Ishikawa (cell line): ENCODE measurements around a stretch of chr6.

- RRBS = no CpG with 5 or more reads among the region's 2 CpGs
Observed at GRCh38 chr6:138406458-138406772, 2.4 kb downstream of the HEBP2 start.

- RRBS = no CpG with 5 or more reads among the region's 13 CpGs
Observed at GRCh38 chr6:138414747-138415644, 11.0 kb downstream of the HEBP2 start.

GRCh38 chr6:138497260-138497729 is 2.0 kb downstream of the NHSL1 start:
- RRBS = no CpG with 5 or more reads among the region's 3 CpGs

DNA sequence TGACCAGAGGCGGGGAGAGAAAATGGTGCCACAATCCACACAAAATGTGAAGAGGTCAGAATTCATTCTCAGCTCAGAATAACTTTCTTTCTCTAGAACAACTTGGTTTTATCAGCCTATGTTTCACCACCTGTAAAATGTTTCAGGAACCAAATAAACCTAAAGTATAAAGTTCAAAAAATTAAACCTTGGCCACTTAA is 5.4 kb upstream of the NHSL1 start:
- RRBS = no CpG with 5 or more reads among the region's 1 CpG

DNA sequence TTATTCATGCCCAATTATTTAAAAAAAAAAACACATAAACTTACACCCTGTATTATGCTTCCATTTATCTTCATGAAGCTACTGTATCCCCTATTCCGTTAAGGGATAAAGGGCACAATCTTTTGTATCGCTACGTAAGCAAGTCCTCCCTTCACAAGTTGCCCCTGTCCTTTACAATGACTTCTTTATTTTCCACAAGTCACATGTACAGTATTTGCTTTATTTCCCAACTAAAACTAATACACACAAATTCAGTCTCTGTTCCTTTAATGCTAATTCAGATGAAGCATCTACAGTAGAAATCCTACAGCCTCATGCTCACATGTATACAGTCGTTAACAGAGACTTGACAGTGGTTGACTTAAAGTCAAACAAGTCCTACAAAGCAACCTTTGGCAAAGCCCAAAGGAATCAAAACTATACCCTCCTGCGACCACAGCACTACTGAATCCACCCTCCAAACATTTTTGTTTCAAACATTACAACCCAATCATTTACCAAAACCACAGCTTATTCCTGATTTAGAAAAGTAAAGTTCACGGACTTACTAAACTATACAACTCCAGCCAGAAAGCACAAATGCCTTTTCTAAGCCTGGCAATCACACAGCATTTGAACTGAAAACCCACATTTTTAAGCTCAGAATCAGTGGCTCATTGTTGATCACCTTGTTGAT is 70.7 kb upstream of the NHSL1 start:
- RRBS = no CpG with 5 or more reads among the region's 6 CpGs

- RRBS = no CpG with 5 or more reads among the region's 5 CpGs
Observed at GRCh38 chr6:138814024-138814775, 18.3 kb downstream of the ECT2L start.

GRCh38 chr6:138843988-138844389 is 48.1 kb downstream of the ECT2L start:
- RRBS = no CpG with 5 or more reads among the region's 4 CpGs

- RRBS = no CpG with 5 or more reads among the region's 4 CpGs
Observed at GRCh38 chr6:138963145-138963729, 24.8 kb downstream of the REPS1 start.

DNA sequence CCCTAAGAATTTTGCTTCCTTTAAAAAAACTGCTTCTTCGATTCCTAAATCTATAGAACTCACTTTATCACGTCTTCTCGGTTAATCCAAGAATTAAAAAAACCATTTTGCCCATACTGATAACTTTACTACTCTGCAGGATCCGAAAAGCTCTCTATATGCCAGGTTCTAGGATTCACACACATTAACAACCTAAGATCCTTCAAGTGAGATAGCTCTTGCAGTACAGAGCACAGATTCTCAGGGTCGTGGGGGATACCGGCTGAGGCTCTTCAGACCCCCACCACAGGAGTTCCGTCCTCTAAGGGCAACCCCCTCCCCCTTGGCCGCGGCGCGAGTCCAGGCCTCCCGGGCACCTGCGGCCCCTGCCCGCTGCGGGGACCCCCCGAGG is 1.0 kb downstream of the REPS1 start:
- RRBS = 2% methylated on average over 10 of the region's 16 CpGs

GRCh38 chr6:139144054-139145236 is 9.6 kb downstream of the HECA start:
- RRBS = no CpG with 5 or more reads among the region's 5 CpGs

GRCh38 chr6:139179164-139180495 is 44.8 kb downstream of the HECA start:
- RRBS = no CpG with 5 or more reads among the region's 6 CpGs

DNA sequence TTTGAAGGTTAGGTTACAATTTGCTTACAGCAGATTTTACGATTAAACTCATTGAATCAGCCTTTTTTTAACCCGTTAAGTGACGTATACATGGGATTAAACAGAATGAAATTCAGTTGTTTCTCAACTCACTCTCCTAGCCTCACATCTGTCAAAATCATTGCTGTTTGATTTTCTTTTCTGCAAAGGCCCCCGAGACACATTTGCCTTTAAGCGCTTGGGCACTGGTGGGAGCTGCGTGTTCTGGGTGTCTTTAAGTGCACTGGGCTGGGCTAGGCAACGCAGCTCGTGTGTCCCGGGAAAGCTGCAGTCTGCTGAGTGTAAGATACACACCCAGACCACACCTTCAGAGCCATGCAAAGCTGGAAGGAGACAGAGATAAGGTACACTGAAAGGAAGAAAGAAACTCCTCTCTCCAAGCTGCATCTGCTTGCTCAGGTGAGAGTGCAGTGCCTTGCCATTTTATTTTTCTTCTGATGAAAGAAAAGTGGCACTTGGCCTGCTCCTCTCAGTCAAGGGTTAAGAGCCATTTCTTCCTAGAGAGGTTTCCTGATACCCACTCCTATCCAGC is 159.6 kb upstream of the CITED2 start:
- RRBS = no CpG with 5 or more reads among the region's 9 CpGs

GRCh38 chr6:139603652-139604178 is 229.3 kb upstream of the CITED2 start:
- RRBS = no CpG with 5 or more reads among the region's 7 CpGs

GRCh38 chr6:139981806-139982186 is 607.3 kb upstream of the CITED2 start:
- RRBS = no CpG with 5 or more reads among the region's 5 CpGs

- RRBS = no CpG with 5 or more reads among the region's 4 CpGs
Observed at GRCh38 chr6:140073371-140073925, 699.0 kb upstream of the CITED2 start.

DNA sequence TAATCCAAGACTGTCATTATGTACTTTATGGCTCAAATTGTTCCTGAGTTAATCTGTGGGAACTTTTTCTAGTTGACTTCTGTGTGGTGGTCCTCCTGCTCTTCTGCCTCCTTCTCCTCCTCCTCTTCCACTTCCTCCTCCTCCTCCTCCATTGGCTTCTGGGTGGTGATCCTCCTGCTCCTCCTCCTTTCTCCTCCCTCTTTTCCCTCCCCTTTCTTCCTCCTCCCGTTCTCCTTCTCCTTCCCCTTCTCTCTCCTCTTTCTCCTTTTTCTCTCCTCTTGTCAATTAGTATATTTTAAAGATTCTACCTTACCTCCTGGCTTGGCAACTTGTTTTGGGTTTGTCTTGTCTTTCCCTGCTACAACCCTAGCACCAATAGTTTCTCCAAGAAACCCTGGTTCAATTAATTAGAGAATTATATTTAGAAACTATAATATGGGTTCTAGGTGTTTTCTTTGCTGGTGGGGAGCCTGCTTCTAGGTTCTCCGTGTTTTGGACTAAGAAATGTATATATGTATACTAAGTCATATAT is 1248.9 kb upstream of the GJE1 start:
- RRBS = no CpG with 5 or more reads among the region's 2 CpGs

DNA sequence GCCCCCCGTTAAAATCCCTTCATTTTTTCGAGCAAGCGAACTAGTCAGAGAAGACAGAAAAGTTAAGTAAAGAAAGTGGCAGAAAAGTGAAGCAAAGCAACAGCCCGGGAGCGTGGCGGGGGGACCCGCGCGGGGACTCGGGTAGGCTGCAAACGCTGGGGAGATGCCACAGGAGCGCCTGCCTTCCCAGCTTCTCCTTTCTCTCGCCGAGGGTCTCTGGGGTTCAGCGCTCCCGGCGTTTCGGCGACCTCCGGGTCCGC is 535 bp upstream of the ADGRG6 start:
- RRBS = 1% methylated on average over 11 of the region's 21 CpGs

DNA sequence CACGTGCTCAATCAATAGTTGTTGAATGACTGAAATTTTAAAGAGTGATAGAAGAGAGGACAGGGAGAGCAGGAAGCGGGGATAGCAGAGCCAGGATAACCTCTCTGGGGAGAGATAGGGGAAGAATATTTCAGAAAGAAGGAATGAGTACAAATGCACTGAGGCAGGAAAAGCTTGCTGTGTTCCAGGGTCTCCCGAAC is 263.8 kb downstream of the HIVEP2 start:
- RRBS = no CpG with 5 or more reads among the region's 3 CpGs

- RRBS = no CpG with 5 or more reads among the region's 3 CpGs
Observed at GRCh38 chr6:142716012-142716551, 228.9 kb downstream of the HIVEP2 start.

GRCh38 chr6:142900297-142901556 is 44.2 kb downstream of the HIVEP2 start:
- RRBS = no CpG with 5 or more reads among the region's 16 CpGs